Left lung (tissue), 1 donor: ENCODE measurements around a stretch of chr17.

DNA sequence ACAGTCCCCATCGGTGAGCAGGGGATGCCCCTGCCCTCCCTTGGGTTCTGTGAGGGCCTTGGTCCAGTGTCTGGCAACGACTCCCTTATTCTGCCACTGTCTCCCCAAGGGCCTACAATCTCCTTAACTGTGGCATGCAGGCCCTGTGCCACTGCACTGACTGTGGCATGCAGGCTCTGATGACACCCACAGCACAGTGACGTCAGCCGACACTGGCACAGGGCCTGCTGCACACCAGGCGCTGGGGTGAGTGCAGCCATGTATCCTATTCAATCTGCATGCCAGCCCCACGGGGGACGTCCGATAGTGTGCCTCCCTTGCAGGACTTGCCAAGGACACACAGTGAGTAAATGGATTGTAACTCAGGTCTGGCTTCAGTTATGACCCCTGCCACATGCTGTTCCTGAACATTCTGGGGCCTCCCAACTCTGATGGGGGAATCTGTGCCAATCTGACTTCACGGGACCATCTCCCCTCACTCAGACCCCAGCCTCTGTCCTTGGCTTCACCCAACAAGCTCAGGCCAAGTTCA is 39.8 kb upstream of the RASD1 start:
- PRO-cap, result no peak

DNA sequence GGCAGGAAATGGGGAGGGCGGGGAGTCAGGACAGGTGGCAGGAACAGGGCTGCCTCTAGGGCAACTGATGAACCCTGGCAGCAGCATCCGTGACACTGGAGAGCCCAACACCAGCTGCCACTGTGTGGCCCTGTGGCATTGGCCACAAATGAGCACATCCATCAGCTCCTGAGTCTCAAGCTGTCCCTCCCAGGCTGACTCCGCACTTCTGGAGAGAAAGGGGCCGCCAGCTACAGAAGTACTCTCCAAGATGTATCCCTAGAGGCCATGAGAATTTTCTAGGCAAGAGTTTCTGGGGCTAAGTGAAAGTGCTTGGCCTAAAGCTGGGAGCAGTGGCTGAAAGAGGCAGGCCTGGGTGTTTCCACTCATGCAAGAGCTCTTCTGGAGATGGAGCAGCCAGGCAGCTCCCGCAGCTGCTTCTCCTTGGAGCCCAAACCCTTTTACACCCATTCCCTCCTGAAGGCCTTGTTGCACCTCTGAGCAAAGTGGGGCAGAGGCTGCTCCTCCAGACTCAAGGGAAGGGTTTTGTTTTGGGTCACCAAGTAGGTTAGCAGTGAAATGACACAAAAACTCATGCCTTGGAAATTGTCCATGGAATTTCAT is 25.9 kb downstream of the PEMT start:
- PRO-cap, result unidirectional peak, minus-strand start at position 210 of the sequence

- PRO-cap, result no peak
Measured at GRCh38 chr17:17571382-17571775, 20.1 kb downstream of the PEMT start.

DNA sequence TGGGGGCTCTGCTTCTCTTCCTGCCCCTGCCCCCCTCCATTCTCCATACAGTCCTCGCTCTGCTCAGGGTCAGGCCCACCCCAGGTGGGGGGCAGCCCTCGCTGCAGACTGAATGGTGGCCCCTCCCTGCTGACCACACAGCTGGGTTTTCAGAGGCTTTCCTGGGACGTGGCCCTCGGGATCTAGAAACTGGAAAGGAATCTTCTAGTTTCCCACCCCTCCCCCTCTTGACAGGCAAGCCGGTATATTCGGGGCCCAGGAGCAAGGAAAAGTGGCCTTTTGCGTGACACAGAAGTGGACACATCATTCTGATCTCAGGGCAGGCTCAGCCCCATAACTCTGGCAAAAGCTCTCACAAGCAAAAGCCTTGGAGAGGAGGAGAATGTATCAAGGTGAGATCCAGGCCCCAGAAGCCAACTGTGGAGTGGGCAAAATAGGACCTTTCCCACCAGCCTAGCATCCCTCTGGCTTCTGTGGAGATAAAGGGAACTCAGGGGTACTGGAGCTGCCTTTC is 2.1 kb downstream of the RAI1 start:
- PRO-cap, result no peak

DNA sequence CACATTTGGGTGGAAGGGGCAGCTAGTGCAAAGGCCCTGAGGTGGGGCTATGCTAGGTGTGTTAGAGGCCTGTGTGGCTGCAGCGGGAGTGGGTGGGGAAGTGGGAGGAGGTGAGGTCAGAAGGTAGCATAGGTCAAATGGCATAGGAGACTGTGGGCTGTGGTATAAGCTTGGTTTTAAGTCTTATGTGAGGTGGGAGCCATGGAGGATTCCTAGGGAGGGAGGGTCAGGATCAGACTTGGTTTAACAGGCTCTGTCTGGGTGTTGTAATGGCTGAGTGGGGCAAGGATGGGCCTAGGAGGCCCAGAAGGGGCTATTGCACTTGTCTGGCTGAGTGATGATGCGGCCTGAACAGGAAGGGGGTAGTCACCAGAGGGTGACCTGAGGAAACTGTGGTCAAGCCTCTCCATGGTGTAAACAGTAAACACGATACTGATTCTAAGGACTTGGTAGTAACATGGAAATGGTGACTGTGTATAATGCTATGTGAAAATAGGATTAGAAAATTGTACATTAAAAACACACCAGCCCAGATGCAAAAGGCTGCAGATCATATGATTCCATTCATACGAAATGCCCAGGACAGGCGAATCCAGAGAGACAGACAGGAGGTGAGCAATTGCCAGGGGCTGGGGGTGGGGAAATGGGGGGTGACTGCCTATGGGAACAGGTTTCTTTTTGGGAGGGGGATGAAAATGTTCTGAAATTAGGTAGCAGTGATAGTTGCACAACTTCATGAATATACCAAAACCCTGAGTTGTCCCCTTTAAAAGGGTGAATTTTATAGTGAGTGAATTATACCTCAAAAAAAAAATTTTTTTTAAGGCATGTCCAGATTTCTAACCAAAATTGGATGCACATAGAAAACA is 31.3 kb downstream of the RAI1 start:
- PRO-cap, result no peak

DNA sequence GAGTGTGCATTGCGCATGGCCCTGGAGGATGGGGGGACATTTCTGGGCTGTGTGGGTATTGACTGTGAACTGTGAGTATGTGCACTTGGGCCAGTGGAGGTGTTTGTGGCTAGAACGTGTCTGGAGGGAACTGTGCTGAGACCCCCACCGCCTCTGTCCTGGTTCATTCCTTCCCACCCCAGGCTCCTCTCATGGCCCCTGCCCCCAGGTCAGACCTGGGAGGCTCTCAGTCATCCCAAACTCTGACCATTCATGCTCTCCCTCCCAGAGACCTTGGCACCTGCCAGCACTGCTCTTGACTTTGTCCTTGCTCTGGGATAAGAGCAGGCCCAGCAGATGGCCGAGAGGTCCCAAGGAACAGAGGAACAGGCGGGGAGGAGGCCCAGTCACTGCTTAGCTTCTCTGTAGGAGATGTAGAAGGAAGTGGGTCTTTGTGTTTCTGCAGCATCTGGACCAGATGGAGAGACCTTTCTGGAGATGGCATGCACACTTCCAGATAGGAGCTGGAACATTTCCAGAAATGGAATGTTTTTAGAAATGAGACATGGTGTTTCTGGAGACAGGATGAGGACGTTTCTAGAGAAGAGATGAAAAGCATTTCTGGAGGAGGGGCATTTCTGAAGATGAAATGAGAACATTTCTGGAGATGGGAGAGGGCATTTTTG is 55.0 kb downstream of the RAI1 start:
- PRO-cap, result no peak

GRCh38 chr17:17736751-17737244 is 55.5 kb downstream of the RAI1 start:
- PRO-cap, result no peak

DNA sequence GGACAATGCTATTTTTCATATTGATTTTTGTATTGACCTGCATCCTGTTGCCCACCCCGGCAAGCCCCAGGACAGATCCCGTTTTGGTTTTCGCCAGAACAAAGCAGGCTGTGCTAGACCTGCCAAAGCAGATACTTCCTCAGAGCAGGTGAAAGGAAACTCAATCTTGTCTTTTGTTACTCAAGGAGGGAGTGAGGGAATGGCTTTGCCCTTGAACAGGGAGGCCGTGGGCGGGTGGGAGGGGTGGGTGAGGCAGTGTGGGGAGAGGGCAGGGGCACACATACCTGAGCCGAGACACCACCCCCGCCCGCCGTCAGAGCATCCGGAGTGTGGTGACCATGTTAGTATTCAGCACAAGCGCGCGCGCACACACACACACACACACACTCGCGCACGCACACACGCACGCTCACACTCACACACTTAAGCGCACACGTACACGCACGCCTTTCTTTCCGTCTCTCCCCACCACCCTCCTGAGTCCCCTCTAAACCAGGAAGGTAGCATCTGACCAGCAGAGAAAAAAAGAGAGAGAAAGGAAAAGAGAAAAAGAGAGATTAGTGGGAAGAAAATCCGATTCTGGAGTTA is 59.6 kb downstream of the RAI1 start:
- PRO-cap, result no peak

- PRO-cap, result no peak
Measured at GRCh38 chr17:17753248-17753816, 72.1 kb downstream of the RAI1 start.

- PRO-cap, result no peak
Measured at GRCh38 chr17:17792482-17793652, 43.9 kb downstream of the SREBF1 start.

DNA sequence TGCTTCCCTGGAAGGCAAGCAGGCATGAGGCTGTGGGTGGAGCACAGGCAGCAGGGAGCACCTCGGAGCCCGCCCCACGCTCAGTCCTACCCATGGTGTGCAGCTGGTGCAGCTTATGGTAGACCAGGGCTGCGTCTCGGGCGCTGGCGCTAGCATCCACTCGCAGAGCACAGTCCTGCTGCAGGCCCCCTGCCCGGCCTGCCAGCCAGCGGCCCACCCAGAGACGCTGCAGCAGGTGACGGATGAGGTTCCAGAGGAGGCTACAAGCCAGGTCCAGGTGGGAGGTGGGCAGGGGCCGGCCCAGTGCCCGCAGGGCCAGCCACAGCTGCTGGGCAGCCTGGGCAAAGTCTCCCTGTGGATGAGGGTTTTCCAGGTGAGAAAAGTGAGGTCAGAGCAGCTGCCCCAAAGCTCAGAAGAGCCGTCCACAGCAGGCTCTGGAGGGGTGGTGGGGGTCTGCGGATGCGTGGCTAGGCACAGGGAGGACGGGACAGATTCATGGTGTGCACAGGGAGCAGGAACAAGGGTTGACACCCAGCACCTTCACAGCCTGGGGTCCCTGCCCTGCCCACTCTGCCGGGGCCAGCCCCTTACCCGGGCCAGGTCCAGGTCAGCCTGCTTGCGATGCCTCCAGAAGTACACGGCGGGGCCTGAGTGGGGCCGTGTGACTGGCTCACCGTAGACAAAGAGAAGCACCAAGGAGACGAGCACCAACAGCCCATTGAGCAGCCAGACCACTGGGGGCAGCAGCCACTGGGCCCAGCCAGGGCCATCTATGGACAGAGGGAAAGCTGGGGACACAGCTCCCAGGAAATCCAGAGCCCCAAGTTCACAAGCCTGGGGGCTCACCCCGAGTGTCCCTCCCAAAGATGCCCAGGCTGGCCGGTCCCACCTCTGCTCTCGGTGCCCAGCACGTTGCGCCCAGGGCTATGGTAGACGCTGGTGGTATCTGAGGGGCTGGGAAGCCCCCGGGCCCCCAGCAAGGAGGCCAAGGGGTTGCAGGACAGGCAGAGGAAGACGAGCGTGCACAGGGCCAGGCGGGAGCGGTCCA is 20.1 kb downstream of the SREBF1 start:
- PRO-cap, result no peak

- PRO-cap, result no peak
Measured at GRCh38 chr17:17821958-17823196, 14.4 kb downstream of the SREBF1 start.

GRCh38 chr17:17928226-17928641 is 44.0 kb downstream of the TOM1L2 start:
- PRO-cap, result no peak

- PRO-cap, result no peak
Measured at GRCh38 chr17:17955256-17955756, 16.9 kb downstream of the TOM1L2 start.

GRCh38 chr17:17955798-17956324 is 16.3 kb downstream of the TOM1L2 start:
- PRO-cap, result no peak

DNA sequence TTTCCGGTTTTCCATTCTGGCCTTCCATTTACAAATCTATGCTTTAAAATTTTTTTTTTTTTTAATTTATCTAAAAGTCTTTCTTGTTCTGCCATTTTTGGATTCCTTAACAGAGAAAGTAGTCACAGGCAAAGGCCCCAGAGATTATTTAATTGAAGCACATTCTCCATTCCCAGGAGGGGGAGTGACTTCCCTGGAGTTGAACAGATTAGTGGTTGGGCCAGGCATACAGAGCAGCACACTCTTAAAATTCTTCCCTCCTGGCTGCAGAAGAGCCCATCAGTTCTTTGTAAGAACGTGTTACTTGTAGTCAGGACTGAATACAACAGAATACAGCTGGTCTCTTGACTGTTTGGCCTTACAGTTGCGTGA is 1.7 kb downstream of the ALKBH5 start:
- PRO-cap, result no peak

- PRO-cap, result no peak
Measured at GRCh38 chr17:18188116-18188892, 4.7 kb downstream of the ALKBH5 start.

DNA sequence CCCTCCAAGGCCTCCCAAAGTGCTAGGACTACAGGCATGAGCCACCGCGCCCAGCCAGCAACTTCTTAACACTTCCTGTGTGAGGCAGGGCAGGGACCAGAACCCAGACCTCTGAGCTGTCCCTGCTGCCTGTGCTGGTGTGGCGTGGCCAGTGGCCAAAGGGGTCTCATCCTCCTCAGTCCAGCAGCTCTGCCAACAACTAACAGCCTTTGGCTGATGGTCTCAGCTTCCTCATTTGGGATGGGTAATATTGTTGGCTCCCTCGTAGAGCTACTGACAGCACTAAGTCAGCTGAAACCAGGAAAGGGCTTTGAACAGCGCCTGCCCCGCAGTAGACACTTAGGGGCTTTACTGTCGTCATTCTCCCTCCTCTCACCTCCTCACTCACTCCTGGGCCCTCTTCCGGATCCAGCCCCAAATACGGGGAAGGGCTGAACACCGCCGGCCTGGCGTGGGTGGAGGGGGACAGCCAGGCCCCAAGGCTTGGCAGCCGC is 1.3 kb upstream of the LLGL1 start:
- PRO-cap, result no peak

DNA sequence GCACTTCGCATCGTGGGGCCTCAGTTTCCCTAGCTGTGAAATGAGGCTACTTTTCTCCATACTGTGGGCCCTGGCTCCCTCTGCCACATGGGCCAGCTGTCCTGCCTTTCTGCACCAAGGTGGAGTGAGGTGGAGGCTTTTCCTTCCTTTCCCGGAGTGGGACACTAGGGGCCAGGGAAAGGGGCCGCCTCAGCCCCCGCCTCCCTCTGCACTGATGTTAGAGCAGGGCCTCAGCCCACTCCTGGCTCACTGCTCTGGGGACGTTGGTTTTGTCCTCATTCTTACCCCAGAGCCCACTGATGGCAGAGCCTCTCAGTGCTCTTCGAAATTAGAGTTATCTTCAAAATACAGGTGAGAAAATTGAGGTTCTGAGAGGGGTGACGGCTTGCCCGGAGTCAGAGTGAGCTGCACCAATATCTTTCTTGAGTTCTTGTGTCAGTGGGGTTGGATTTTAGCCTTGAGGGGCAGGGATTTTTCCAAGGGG is 1.2 kb downstream of the LLGL1 start:
- PRO-cap, result no peak

GRCh38 chr17:18316951-18317369 is 1.9 kb downstream of the SMCR8 start:
- PRO-cap, result no peak